ENCODE results near the gene ACTA1.

DNA sequence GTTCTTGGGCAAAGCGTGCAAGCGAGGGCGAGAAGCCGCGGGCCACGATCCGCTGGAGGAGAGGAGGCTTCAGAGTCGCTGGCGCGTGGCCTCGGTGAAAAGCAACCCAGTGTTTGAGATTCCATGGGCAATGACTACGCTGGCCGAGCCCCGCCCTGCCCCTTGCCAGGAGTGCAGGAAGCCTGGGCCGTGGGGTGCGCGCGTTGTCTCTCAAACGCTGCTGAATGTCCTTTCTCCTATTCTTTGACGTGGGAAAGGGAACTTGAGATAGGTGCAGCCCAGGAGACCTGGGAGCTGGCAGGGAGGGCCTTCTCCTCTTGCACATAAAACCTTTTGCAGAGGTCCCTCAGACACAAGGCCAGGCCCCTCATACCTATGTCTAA, 27.4 kb downstream of the TRIM11 start:
- RRBS, 2 experiments, result no CpG with 5 or more reads among the region's 20 CpGs

DNA sequence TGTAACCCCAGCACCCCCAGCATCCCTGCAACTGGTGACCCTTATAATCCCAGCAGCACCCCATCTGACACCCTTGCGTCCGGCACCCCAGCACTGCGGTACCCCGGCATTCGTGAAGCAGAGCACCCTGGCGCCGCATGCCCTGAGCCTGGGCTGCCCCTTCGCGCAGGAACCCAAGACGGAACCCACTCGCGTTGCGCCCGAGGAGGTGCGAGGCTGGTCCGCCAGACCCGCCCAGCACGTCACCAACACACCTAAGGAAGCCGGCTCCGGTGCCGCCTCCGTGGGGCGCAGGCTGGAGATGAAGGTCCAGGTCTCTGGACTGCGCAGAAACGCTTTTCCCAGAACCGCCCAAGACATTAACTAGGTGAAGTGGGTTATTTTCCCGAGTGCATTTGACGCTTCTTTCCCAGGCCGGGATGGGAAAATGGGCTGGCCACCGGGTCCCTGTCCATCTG, 13.3 kb downstream of the H2BC26 start:
- RRBS, 2 experiments, result no CpG with 5 or more reads among the region's 30 CpGs

DNA sequence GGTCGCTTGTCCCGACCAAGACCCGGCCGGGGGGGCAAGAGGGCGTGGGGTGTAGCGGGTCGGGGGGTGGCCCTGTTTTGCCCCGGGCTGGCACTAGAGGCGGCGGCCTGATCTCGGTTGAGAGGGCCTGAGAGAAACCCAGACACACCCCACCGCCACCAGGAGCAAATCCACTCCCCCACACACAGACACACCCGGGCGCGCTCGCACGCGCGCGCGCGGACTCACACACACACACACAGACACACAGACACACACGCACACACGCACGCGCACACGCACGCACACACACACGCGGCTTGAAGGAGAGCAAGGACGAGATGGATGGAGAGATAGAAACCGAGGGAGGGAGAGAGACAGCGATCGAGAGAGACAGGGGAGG, 97.7 kb upstream of the RHOU start:
- RRBS, 2 experiments, result no CpG with 5 or more reads among the region's 34 CpGs

GRCh38 chr1:228684518-228685006, 50.7 kb upstream of the RHOU start:
- RRBS, 2 experiments, result no CpG with 5 or more reads among the region's 10 CpGs

GRCh38 chr1:228722200-228722805, 13.0 kb upstream of the RHOU start:
- RRBS, 2 experiments, result no CpG with 5 or more reads among the region's 10 CpGs

DNA sequence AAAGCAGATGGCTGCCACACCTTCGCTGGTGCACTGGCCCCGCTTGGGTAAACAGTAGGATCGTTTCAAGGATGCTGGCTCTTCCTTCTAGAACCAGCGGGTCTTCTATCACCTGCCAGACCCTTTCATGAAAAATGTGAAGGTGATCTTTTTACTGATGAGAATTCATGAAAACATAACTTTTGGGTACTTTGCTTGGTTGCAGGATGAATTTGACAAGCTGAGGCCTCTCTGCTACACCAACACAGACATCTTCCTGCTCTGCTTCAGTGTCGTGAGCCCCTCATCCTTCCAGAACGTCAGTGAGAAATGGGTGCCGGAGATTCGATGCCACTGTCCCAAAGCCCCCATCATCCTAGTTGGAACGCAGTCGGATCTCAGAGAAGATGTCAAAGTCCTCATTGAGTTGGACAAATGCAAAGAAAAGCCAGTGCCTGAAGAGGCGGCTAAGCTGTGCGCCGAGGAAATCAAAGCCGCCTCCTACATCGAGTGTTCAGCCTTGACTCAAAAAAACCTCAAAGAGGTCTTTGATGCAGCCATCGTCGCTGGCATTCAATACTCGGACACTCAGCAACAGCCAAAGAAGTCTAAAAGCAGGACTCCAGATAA, 7.9 kb downstream of the RHOU start:
- RRBS, 2 experiments, result no CpG with 5 or more reads among the region's 18 CpGs

DNA sequence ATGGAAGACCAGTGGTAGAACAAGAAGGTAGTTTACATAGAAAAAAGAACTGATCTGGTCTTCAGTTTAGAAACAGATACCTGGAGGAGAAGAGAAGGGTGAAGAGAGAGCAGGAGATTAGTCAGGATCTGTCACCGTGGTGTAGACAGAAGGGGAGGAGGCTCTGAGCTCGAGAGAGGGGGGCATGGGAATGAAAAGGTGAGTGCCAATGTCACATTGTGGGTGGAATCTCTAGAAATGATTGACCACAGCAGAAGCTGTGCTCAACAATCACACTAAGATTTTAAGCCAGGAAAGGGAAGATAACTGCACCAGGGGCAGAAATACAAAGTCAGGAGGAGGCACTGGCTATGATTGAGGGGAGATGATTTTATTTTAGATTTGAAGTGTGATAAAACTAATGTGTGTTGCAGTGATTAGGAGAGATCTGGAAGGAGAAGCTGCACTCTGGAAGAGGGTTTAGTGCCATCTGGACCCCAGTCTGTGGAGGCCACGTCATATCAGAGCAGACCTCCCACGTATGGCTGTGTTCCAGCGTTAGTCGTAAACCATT, 32.8 kb downstream of the RHOU start:
- RRBS, 2 experiments, result no CpG with 5 or more reads among the region's 6 CpGs

- RRBS, 2 experiments, result no CpG with 5 or more reads among the region's 14 CpGs
These were observed 47.9 kb downstream of the RHOU start for GRCh38 chr1:228782859-228783931.

DNA sequence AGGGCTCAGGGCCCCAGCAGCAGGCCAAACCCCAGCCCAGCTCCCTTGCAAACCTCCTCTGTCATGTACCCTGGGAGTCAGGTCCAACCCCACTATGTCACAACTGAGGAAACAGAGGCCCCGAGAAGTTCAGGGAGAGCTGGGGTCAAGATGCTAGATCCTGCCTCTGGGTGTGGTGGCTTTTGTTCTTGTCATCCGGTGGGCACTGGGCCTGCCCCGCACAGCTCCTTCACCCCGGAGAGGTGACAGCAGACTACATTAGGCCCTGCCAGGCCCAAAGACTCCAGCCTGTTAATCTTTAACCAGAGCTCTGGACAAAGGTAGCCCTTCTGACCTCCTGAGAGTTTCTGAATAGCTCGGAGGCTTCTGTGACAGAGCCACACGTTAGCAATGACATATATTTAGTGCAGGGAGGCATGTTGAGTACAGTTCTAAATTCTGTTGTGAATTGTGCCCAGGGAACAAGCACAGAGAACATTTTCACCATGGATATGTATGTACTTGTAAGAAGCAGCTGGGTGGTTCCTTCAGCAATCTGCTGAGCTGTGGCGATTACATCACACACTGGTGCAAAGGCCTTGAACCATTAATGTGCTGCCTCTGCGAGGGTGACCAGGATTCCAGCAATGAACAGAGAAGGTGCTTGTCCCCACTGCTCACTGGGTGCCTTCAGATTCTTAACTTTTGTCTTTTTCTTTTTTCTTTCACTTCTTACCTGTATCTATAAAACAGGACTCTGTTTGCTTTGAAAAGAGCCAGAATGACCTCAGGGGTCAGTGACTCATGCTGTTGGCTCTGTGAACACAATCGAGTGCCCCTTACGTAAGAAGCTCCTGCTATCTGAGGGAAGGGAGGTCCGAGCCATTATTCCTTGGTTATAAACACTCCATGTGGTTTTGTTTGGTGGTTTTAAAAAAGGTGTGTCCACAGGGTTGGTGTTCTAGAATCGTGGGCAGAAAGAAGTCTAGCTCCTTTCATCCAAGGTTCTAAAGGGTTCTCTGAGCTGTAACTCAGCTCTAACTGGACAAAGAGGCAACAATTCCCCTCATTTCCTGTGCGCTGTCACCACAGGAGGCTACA, 102.9 kb downstream of the RHOU start:
- RRBS, 2 experiments, result 31 to 53% methylated on average over 3 of the region's 13 CpGs

- RRBS, 2 experiments, result no CpG with 5 or more reads among the region's 9 CpGs
These were observed 116.8 kb downstream of the RHOU start for GRCh38 chr1:228851940-228852566.

- RRBS, 2 experiments, result no CpG with 5 or more reads among the region's 11 CpGs
These were observed 125.5 kb downstream of the RHOU start for GRCh38 chr1:228860681-228861291.

DNA sequence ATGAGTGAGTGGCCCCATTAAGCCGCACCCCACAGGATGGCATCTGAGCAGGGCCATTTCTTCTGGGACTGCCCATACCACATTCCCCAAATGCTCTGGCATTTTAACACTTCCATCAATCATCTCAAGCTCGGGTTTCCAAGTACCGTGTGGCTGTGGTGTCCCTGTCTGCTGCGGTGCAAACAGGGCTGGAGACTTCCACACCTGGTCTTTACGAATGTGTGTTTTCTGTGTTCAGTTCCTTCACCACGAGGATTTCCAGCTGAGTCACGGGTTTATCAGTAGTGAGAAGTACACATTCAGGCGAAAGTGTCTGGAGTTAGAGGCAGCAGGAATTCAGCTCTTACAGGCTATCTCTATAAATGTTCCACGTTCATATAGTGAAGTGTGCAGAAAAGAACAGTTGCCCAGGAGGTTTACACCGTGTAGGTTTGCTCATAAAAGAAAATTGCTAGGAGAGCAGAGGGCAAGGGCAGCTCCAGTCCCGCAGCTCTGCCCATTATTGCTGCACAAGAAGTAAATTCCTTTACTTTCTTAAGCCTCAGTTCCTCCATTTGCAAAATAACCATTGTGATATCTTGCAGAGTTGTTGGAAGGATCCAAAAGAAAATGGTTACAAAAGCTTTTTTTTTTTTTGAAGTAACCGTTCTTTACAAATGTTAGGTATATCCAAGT, 195.4 kb downstream of the RHOU start:
- RRBS, 2 experiments, result no CpG with 5 or more reads among the region's 12 CpGs

GRCh38 chr1:228935191-228935533, 199.9 kb downstream of the RHOU start:
- RRBS, 2 experiments, result no CpG with 5 or more reads among the region's 2 CpGs

DNA sequence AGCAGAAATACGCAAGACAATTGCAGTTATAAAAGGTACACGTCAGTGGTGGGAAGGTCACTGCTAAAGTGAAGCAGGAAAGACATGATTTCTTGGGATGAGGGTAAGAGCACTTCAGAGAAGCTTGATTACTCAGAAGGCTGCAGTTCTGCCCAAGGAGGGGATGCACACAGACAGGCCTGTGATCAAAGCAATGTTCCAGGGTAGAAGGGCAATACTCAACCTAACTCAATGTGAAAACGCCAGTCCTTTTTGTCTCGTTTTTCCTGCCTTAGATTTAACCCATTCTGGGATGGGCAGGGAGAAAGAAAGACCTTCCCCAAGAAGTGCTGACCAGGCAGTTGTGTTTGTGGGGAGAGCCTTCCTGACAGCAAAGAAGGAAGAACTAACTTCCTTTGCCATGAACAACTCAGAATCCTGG, 112.1 kb upstream of the RAB4A start:
- RRBS, 2 experiments, result no CpG with 5 or more reads among the region's 4 CpGs

DNA sequence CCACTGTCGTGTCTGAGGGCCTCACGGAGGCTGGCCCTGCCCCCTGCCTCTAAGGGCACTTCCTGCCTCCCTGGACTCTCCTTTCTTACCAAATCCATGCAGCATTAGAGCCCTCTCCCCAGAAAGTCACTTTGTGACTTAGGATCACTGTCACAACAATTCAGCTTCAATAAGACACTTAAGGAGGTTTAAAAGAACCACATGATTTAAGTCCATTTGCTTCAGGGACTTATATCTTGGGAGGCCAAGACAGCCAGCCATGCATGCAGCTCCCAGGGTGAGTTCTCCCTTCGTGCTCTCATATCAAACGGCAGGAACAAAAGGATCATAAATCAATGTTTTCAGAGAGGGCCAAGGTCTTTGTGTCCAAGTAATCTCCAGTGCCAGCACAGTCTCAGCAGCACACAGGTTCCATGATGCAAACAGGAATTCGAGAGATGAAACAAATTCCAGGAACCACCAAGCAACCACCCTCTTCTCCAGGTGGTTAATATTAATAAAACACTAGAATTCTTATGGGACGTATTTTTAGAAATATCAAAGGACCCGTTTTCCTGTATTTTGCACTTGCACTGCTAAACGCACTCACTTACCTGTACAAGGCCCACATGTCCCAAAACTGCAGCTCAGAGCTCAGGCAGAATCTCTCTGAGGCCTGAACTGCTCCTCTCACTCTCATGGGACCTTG, 100.1 kb upstream of the RAB4A start:
- RRBS, 2 experiments, result no CpG with 5 or more reads among the region's 8 CpGs

GRCh38 chr1:229204666-229205816, 65.9 kb upstream of the RAB4A start:
- RRBS, 2 experiments, result no CpG with 5 or more reads among the region's 18 CpGs

DNA sequence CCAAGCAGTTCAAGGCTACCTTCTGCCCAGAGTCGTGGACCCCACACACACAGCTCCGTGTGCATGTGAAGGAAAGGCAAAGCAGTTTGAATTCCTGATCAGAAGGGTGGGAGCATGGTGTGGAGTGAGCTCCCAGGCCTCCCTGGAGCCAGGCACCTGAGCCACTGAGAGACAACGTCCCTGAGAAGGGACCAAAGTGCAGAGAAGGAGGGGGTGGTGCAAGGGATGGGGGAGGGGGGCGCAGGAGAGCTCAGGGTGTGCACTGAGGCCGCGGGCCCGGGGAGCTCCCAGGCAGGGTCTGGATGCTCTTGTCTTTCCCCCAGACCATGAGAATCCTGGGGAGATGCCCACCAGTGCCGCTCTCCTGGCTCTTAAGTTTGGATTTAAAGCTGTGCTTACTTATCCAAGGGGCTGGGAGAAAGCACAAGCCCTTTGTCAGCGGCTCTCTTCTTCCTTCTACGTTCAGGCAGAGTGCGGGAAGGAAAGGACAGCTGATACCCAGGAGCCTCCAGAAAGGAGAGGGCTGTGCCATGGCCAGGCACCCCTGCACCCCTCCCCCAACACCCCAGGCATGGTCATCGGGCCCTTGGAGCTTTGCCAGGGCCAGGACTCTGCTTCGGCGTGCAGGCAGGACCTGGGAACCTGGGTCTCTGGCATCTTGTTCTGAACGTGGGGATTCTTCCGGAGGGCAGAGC, 24.1 kb downstream of the ACTA1 start:
- RRBS, 2 experiments, result 90 to 93% methylated on average over 1 of the region's 16 CpGs

- RRBS, 2 experiments, result 87 to 92% methylated on average over 3 of the region's 8 CpGs
These were observed 21.8 kb downstream of the ACTA1 start for GRCh38 chr1:229412043-229412500.

- RRBS, 2 experiments, result 75 to 79% methylated on average over 10 of the region's 57 CpGs
These were observed 1.2 kb downstream of the ACTA1 start for GRCh38 chr1:229432513-229433211.

DNA sequence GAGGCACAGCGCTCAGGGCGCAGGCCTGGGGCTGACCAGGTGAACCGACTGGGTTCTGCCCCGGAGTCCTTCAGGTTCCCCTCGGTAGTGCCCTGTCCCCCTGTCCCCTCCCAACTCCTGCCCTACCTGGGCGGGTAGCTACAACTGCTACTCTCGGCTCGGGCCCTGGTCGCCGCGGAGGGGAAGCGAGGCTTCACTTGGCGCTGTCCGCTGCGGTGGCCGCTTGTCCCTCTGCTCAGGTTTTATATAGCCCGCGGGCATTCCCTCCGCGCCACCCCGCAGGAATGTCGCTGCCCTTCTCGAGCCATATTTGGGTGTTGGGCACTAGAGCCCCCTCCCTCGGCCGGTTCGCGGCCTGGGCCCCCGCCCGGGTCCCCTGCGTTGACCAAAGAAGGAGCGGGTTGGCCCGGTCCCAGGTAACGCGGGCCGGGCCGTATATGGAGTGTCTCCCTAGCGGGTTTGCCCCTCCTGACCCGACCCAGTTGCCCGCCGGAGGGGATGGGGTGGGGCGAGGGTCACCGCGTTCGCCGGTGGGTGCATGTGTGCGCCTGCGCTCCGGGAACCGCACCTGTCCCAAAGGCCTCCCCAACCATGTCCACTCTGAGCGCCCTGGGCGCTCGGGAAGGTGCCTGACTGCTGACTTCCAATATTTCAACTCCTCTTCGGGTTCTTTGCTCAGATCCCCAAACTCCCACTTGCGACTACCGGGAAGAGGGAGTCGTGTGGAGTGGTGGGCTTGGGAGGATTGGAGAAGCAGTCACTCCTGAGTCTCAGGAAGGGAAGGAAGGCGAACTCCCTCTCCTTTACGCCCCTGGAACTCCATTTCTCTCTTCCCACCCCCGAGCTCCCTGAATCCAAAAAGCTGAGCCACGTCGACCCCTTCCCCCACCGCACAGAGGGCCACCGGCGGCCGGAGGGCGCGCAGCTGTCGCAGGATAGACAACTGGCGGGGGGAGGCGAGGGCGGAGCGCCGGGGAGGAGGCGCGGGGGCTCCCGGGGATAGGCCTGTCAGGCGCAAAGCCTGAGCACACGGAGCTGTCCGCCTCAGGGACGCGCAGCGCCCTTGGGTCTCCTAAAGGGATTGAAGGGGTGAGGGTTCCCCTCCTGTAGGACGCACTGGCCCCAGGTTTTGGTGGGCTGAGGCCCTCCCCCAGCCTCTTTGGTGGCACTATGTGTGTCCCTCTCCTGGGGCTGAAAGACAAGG, at the start of gene ACTA1:
Gene ACTA1, minus strand, starts transcription at position 217 of the 1,204 bp plus-strand sequence.
- RRBS, 2 experiments, result 42 to 44% methylated on average over 27 to 28 of the region's 83 CpGs

Measured in Panc1 (cell line).